HT1080 (cell line): ENCODE measurements around a stretch of chr7.

RAMPAGE:
- cytosol, long total RNA, result no peak
- long total RNA, result no peak
- nucleus, long total RNA, result no peak
Measured at GRCh38 chr7:69597126-69597625, 1.1 kb upstream of the AUTS2 start.

RAMPAGE:
- cytosol, long total RNA, result no peak
- long total RNA, result no peak
- nucleus, long total RNA, result no peak
Measured at GRCh38 chr7:69708835-69709422, 110.7 kb downstream of the AUTS2 start.

DNA sequence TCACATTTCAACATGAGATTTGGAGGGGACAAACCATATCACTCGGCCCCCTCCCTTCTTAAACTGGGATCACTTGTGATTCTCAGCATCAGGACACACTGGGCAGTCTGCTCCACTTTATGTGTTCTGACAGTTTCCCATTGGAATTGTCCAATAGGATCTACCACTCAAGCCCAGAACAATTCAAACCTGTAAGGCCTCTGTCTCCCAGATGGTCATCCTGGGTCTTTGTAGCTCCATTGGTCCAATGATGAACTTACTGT is 262.4 kb downstream of the GALNT17 start:
RAMPAGE:
- cytosol, long total RNA, result no peak
- long total RNA, result no peak
- nucleus, long total RNA, result no peak

DNA sequence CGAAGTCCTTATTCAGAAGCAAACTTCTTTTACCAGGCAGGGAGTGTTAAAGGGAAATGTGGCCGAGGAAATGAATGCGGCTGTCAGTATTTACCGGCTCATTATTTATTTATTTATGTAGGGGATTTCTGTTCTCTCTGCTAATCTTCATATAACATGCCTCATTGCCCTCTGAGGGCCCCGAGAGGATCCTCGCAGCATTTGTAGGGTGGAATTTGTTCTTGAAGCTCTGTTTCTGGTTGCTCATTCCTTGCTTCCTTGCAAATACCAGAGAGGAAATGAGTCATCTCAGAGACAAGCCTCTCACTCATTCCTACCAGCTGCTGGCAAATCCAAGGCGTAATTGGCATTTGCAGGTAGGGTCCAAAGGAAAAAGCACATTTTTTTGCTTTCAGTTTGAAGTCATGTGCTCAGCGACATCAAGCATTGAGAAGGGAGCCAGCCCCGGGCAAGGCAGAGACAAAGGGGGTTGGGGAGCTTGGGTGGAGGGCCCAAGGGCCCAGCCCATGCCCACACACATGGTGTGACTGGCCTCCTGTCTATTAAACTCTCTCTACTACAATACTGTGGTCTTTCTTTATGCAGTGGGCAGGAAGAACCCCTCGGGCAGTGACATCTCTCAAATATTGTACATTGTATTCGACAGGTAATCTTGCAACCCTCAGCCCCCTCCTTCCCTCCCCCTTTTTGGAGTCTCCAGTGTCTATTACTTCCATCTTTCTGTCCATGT is 501.7 kb downstream of the GALNT17 start:
RAMPAGE:
- cytosol, long total RNA, result no peak
- long total RNA, result no peak
- nucleus, long total RNA, result no peak

GRCh38 chr7:72337515-72338114 is 74.5 kb downstream of the CALN1 start:
RAMPAGE:
- cytosol, long total RNA, result no peak
- long total RNA, result no peak
- nucleus, long total RNA, result no peak

DNA sequence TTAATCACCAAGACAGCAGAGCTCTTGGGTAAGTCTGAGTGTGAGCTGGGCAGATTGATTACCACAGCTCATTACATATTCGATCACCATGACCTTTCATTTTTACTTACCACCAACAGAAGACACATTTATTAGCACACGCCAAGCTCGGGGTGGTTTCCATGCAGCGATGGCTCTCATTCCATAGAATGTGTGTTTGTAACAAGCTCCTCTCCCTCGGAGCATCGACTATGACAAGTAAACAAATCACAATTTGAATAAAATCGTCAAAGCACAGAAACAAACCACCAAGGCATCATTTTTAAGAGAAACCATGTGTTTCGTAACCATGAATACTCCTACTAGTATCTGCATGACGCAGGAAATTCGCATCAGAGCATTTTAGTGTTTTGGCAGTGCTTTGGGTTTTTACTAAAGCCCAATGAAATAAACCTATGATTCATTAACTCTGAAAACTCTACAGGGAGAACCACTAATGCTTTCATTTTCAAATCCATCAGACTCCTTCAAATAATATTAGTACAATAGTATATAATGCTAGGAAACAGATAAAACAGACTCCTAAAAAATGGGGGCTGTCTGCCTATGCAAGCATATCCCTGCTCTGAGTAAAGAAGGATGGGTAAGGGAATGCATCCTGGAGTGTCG is 83.5 kb downstream of the TYW1B start:
RAMPAGE:
- cytosol, long total RNA, result no peak
- long total RNA, result no peak
- nucleus, long total RNA, result no peak

DNA sequence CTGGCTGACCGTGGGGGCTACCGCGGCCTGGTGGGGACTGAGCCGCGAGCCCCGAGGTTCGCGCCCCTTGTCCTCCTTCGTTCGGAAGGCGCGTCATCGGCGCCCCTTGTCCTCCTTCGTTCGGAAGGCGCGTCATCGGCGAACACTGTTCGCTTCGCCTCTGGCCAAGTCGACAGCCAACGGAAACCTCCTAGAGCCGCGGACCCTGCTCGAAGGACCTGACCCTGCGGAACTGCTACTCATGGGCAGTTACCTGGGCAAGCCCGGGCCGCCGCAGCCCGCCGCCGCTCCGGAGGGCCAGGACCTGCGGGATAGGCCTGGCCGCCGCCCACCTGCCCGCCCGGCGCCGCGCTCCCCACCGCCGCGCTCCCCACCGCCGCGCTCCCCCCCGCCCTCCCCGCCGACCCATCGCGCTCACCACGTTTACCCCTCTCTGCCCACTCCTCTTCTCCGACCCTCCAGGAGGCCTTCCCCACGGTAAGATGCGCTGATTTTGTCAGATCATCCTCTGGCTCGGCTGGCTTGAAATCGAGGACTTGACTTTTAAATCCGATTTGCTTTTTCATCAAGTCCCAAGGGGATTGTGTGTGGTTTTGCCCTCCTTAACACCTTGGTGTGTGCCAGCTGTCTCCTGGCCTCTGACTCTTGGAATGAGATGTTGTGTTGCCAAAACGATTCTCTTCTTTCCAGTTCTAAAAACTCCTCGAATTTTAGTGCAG is 553 bp downstream of the POM121 start:
RAMPAGE:
- cytosol, long total RNA, result no peak
- long total RNA, result no peak
- nucleus, long total RNA, result no peak

RAMPAGE:
- cytosol, long total RNA, result no peak
- long total RNA, result no peak
- nucleus, long total RNA, result no peak
Measured at GRCh38 chr7:72948294-72949699, 20.5 kb downstream of the TRIM74 start.

DNA sequence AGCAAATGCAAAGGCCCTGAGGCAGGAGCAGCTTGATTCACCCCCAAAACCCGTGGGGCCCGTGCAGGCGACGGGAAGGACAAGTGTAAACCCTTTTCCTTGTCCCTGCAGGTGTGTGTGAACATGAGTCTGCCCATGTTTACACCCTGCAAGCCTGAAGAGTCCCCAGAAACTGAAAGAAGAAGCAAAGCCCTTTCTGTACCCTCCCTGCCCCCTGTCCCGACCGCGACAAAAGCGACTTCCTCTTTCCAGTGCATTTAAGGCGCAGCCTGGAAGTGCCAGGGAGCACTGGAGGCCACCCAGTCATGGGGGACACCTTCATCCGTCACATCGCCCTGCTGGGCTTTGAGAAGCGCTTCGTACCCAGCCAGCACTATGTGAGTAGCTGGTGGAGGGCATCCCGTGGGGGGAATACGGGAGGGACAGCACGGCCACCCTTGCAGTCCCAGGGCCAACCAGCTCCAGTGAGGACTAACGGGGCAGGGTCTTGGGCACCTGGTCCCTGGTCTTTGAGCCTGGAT is 65.2 kb upstream of the SPDYE10 start:
RAMPAGE:
- cytosol, long total RNA, result no peak
- long total RNA, result no peak
- nucleus, long total RNA, result no peak

GRCh38 chr7:73399175-73399803 is 34.3 kb upstream of the FZD9 start:
RAMPAGE:
- cytosol, long total RNA, result no peak
- long total RNA, result no peak
- nucleus, long total RNA, result no peak

RAMPAGE:
- cytosol, long total RNA, result no peak
- long total RNA, result no peak
- nucleus, long total RNA, result no peak
Measured at GRCh38 chr7:73423959-73424730, 9.4 kb upstream of the FZD9 start.

DNA sequence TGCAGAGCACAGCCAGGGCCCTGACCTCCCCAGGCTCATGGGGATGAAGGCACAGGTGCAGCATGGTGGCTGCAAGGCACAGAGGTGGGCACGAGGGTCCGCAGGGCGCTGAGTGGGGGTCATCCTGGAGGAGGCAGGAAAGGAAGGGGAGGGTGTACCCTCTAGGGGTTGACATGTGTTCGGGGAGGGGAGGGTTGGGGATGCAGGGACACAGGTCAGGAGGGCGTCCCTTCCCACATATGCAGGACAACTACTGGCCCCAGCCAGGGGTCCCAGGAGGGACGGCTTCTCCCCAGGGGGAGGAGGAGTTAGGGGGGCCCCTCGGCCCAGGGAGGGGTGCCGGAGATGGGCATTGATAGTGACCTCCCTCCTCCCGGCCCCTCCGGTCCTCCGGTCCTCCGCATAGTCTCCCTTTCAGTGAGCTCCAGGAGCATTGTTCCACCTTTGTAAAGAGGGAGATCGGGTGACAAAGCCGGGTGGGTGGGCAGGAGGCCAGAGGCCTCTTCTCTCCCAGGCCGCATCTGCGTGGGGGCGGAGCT is 4.6 kb upstream of the FZD9 start:
RAMPAGE:
- cytosol, long total RNA, result no peak
- long total RNA, result no peak
- nucleus, long total RNA, result no peak

DNA sequence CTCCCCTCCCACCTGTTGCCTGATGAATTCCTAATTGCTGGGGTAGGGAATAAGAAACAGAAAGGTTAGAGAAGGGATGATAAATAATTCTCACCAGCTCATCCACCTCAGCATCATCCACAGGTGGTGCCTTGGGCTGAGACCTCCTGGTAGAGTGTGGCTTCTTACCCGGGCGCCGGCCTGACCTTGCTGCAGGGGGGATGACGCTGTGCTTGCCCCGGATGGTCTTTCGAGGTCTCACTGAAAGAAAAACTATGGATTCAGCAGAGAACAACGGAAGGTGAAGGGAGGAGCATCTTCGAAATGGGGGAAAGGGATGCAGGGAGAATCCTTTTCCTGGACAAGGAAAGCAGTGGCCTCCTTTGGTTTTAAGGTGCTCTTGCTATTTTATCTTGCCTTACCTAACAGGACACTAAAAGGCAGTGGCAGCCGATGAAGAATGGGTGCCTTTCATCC is 10.3 kb downstream of the FZD9 start:
RAMPAGE:
- cytosol, long total RNA, result no peak
- long total RNA, result no peak
- nucleus, long total RNA, result no peak

DNA sequence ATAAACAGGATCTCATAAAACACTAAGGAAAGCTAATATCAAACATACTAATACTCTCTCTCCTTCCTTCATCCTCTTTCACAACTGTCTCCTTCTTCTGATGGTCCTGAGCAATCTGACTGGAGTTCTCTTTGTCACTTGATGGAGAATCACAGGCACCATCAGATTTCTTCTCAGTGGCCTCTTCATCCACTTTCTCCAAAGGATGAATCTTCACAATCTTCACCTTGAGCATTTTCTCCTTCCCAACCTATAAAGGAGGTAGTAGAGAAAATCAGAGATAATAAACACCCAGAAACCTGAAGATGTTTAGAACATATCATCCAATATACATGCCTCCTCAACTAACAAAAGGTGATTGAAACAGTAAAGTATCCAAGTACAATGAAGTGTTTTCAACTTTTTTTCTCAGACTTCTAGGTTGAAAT is 23.6 kb downstream of the BAZ1B start:
RAMPAGE:
- cytosol, long total RNA, result no peak
- long total RNA, result no peak
- nucleus, long total RNA, result no peak

DNA sequence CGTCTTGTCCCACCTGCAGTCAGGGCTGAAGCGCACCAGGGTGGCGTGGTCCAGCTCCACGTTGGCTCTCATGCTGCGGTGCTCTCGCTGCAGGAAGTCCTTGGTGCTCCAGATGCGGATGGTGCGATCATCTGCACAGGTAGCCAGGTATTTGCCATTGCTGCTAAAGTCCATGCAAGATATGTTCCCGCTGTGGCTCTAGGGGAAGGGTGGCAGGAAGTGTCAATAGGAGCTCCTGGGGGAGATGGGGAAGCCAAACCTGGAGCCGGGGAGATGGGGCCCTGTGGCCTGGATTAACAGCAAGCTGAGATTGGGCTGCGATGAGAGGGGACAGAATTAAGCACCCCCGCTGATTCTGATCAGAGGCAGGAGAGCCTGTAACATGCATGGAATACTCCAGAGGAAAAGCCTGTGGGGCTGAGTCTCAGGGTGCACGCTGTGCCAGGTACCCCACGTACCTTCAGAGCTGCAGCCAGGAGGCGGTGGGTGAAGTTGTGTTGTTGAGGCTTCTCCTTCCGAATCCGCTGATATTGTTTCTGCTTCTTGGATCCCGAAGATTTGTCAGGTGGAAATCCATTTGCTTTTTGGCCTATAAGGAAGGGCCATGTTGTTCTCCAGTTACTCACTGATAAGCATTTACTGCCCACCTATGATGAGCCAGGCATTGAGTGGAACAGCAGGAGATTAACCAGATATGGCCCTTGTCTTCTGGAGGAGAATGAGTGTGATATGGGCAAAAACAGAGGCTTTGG is 4.3 kb downstream of the TBL2 start:
RAMPAGE:
- cytosol, long total RNA, result no peak
- long total RNA, result no peak
- nucleus, long total RNA, result no peak

GRCh38 chr7:73668406-73669210 is 977 bp downstream of the VPS37D start:
RAMPAGE:
- cytosol, long total RNA, result no peak
- long total RNA, result no peak
- nucleus, long total RNA, result no peak

DNA sequence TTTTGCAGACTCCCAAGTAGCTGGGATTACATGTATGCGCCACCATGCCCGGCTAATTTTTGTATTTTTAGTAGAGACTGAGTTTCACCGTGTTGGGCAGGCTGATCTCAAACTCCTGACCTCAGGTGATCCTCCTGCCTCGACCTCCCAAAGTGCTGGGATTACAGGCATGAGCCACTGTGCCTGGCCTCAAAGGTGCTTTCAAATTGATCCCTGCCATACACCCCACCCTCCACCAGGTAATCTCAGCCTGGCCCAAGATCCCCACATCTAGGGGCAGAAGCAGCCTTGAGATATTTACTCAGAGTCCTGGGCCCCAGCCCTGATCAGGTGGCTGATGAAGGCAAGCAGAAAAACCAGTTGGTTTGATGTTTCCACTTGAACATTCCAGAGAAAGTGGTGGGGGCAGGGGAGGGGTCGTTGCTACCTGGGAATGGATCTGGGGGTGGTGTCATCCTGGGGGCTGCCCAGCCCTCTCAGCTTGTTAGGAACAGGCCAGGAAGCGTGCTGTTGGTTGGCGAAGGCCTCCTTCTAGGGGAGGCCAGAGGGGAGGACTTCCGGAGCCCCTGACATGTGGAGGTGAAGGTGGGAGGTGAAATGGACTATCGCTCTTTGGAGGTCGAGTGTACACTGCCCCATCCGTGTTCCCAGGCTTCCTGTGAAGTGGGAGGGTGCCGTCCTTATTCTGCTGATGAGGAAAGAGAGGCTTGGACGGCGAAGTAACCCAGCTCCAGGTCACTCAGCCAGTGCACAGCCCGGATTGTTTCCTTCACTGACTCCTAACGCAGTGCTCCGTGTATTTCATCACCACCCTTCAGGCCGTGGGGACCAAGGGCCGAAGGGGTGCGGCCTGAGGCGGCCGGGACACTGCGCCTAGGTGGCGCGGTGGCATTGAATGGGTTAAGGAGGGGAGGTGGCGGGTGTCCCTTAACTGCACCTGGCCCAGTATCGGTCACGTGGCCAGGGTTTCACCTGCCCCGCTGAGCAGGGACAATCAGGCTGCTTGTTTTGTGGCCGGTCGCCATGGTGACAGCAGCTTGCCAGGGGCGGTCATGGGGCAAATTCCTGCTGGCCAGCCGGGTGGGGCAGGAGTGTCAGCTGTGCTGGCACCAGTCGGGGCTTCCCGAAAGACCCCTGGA is 3.9 kb upstream of the ABHD11 start:
RAMPAGE:
- cytosol, long total RNA, result no peak
- long total RNA, result no peak
- nucleus, long total RNA, result no peak

RAMPAGE:
- cytosol, long total RNA, result no peak
- long total RNA, result no peak
- nucleus, long total RNA, result no peak
Measured at GRCh38 chr7:73792563-73793310, 22.7 kb upstream of the CLDN3 start.

DNA sequence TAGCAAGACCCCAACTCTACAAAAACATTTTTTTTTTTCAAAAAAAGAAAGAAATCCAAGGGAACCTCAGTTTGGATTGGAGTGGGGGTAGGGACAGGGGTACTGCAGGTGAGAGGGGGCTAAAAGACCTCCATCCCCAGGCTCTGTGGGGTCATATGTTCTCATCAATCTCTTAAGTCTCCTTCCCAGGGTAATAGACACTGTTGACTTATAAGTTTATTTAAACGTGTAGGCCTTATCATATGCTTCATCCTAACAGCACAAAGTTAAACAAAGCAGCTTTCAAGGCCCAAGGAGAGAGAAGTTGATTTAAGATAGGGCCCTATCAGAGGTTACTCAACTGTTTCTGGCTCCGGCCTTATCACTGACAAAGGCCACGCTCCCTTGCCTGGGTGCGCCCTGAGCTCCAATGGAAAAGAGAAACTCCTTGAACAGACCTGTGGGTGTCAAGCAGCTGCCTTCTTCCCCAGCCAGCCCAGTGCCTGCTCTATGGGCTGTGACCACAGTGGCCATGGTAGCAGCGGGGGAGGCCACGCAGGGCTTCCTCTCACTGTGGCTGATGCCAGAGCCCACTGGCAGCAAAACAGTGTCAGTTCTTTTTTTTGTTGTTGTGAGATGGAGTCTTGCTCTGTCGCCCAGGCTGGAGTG is 23.5 kb upstream of the CLDN3 start:
RAMPAGE:
- cytosol, long total RNA, result no peak
- long total RNA, result no peak
- nucleus, long total RNA, result no peak

RAMPAGE:
- cytosol, long total RNA, result no peak
- long total RNA, result no peak
- nucleus, long total RNA, result no peak
Measured at GRCh38 chr7:73823078-73823366, 7.8 kb upstream of the CLDN4 start.